ENCODE results near the genes ATF3 and FLVCR1.

- PRO-cap = no peak
Observed at GRCh38 chr1:212605917-212606457, 2.6 kb upstream of the ATF3 start.

GRCh38 chr1:212608622-212609693 is at the start of gene ATF3:
Gene ATF3 (plus strand): TSS chr1:212608761.
- PRO-cap = bidirectional peak, plus-strand start at chr1:212608761, minus-strand start at chr1:212608559; bidirectional peak, plus-strand start at chr1:212609154, minus-strand start at chr1:212609221; bidirectional peak, plus-strand start at chr1:212609569, minus-strand start at chr1:212609448

DNA sequence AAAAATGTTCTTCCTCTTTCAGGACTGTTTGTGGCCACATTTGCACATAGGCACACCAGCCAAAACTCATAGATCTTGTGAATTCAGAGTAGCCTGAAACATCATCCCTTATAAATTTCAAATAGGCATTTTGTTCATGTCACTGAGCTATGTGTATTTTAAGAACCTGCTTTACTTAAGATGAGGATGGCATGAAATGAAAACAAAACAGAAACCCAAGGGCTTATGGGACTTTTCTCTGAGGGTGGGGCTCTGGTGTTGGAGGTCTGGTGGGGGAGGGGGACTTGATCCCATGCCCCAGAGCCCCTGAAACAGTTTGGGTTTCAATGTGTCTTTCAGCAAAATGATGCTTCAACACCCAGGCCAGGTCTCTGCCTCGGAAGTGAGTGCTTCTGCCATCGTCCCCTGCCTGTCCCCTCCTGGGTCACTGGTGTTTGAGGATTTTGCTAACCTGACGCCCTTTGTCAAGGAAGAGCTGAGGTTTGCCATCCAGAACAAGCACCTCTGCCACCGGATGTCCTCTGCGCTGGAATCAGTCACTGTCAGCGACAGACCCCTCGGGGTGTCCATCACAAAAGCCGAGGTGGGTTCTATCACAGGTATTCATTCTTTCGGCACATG is 6.2 kb downstream of the ATF3 start:
- PRO-cap = no peak

GRCh38 chr1:212616926-212617398 is 7.3 kb upstream of the GARIN4 start:
- PRO-cap = no peak

- PRO-cap = no peak
Observed at GRCh38 chr1:212657847-212658109, 33.5 kb downstream of the GARIN4 start.

- PRO-cap = no peak
Observed at GRCh38 chr1:212741610-212742242, 42.1 kb upstream of the BATF3 start.

- PRO-cap = no peak
Observed at GRCh38 chr1:212749791-212750614, 41.6 kb downstream of the NSL1 start.

DNA sequence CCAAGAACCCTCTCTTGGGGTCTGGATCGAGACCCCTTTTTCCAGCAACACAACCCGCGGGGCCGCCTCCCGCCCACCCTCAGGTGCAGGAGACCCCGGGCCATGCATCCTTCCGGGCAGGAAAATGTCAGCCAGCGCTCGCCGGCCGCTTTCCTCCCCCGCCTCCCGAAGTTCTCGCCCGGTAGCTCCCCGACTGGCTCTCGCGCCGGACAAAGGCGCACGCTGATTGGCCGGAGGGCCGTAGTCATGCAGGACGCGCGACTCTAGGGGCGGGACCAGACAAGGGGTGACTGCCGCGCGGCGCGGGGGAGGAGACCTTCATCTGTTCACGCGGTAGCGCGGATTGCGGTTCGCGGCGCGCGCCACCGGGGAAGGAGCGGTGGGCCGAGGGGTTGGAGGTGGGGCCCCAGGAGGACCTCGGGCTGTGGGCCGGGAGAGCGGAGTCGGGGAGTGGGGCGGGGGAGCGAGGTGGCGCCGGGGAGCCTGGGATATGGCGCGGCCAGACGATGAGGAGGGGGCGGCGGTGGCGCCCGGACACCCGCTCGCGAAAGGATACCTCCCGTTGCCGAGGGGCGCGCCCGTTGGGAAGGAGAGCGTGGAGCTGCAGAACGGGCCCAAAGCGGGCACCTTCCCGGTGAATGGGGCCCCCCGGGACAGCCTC is at the start of gene FLVCR1:
TSS of gene FLVCR1 (plus strand) at position 313 of the 661 bp plus-strand sequence.
- PRO-cap = bidirectional peak, plus-strand start at position 325 of the sequence, minus-strand start at position 176 of the sequence

DNA sequence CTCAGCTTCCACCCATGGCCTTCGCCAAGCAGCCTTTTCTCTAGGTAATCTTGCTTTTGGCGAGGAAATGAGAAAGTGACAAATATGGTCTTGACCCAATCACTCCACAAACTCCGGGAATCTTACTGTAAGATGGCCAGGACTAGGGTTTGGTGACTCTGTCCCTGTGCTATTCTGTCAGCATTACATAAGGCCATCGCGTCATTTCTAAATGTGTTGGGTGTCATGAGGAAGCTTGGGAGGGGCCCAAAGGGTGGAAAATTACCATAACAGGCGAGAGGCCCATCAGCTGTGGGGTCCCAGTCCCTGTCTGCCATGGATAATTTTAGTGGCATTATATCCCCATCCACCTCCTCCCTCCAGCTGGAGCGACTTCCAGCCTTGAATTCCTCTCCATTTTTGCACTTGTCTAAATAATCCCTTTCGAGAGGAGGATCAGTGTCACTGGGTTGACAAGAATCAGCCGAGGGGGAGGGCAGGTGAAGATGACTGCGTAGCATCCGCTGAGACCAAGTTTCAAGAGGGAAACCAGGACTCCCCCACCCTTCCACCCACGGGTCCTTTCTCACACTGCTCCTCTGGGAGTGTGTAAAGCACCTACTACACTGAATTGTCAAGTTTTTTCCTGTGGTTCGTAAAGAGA is 29.0 kb downstream of the VASH2 start:
- PRO-cap = no peak

- PRO-cap = bidirectional peak, plus-strand start at chr1:213372520, minus-strand start at chr1:213372397
Observed at GRCh38 chr1:213372069-213372622, 321.1 kb downstream of the RPS6KC1 start.

DNA sequence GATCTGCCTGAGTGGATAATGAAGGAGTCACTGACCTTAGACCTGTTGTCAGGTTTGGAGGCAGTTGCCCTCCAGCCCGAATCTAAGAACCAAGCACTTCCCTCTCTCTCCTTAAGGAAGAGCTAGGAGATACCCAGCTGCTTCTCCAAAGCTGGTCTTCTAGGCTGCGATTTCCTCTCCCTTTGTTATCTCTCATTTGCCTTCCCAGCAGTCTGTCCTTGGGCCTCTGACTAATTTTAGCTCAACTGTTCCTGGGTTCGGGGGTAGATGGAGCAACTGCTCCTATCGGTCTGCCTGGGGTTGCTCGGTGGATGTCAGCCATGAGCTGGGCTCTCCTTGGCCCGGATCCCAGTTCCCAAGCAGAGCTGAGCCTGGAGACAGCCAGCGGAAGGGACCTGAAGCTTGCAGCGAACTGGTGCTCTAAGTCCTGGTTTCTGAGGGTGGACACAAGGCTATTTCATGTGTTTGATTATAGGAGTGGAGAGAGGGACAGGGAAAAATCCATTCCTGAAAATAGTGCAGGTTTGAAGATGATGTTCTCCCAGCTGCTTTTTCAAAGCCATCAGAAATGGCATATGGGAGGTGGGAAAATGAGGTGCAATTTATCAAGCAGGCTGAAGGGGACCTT is 423.0 kb downstream of the RPS6KC1 start:
- PRO-cap = no peak

- PRO-cap = bidirectional peak, plus-strand start at chr1:213733952, minus-strand start at chr1:213733846
Observed at GRCh38 chr1:213733559-213734217, 254.1 kb upstream of the PROX1 start.

DNA sequence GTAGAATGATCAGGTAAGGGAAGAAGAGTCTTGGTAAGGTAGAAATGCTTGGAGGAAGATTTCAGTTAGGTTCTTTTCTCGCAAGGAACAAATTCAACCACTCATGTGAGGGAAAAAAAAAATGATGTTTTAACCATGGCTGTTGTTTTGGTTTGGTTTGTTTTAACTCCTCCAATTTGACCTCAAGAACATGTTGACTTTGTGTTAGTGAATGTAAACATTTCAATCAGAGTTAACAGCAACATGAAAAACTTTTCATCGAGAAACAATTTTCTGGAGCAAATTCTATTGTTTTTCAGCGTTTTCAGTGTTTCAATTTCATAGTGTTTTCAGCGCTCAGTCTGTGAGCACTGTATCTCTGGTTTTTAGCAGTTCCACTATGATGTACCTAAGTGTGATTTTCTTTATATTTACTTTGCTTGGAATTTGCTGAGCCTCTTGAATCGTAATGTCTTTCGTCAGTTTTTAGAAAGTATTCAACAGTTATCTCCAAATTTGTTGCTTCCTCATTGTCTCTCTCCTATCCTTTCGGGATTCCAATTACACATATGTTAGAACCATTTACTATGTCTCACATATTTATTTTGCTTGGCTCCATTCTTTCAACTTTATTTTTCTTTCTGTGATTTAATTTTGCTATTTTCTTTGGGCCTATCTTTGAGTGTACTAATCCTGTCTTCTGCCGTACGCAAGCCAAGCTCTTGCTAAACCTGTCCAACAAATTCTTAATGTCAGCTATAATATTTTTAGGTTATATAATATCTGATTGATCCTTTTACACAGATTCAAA is 48.8 kb upstream of the PROX1 start:
- PRO-cap = bidirectional peak, plus-strand start at position 470 of the sequence, minus-strand start at position 367 of the sequence

GRCh38 chr1:213976989-213977365 is 10.8 kb upstream of the PROX1 start:
- PRO-cap = bidirectional peak, plus-strand start at chr1:213977172, minus-strand start at chr1:213977053

DNA sequence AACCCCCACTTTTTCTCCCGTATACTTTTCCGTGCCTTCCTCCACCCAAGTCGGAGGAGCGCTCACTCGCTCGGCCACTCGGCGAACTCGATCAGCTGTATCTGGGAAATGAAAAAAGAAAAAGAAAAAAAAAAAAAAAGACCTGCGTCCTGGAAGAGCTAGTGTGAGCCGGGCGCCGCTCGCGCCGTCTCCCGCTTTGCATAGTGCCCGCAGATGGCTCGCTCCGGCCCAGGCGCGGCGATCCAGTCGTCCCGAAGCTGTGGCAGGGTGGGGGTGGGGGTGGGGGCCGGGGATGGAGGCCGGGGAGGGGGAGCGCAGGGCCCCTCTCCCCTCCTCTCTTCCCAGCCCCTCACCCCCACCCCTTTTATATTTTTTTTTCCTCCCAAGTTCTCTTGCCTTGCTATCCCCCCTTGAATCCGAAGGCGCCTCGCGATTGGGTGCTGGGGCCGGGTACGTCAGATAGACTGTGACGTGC is 298 bp upstream of the PROX1 start:
- PRO-cap = bidirectional peak, plus-strand start at position 48 of the sequence, minus-strand start outside the sequence; bidirectional peak, plus-strand start at position 139 of the sequence, minus-strand start at position 89 of the sequence; bidirectional peak, plus-strand start outside the sequence, minus-strand start at position 339 of the sequence

DNA sequence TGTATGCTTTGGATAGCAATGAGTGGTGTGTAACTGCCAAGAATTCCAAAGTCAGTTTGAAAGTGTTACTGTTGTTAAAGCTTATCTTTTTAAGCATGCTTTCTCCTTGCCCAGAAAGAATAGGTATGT is 2.8 kb downstream of the PROX1 start:
- PRO-cap = bidirectional peak, plus-strand start at position 54 of the sequence, minus-strand start outside the sequence

- PRO-cap = no peak
Observed at GRCh38 chr1:214427733-214428403, 123.5 kb downstream of the PTPN14 start.

DNA sequence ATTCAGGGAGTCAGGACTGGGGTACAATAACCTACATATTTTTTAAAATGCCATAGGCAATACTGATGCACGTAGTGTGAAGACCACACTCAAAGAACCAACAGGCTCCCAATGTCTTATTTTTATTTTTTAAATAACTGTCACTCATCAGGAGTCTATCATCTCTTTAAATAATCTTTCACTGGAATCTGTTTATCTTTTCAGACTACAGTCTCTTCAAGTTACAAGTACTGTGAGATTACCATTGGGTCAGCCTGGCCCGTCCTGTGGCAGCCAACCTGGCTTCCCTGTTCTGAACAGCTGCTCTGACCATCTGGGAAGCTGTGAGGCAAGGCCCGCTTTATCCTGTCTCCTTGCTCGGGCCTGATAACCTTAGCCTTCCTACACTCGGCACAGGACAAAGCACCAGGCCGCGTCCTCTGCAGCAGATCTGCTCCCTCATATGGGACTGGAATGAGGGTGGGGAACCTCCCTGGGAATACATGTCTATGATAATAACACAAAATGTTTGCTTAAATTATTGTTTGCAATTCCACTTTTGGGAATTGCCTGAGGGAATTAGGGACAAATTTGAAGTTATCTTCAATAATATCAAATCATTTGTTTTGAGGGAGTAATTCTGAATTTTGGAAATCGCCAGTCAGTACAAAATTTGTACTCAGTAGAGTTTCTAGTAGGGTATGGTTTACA is 113.3 kb downstream of the PTPN14 start:
- PRO-cap = no peak

- PRO-cap = no peak
Observed at GRCh38 chr1:214550904-214551168, 566 bp downstream of the PTPN14 start.

- PRO-cap = no peak
Observed at GRCh38 chr1:215005152-215005996, 77.2 kb upstream of the KCNK2 start.